ENCODE data around the gene ATOH8.

- PRO-cap = no peak
- RAMPAGE, long total RNA, 4 experiments = no peak in any of the 4 experiments
These were observed 21.4 kb downstream of the TMSB10 start for GRCh38 chr2:84926729-84927406.

GRCh38 chr2:84969391-84969993 lies 1.5 kb upstream of the KCMF1 start:
- PRO-cap = no peak
- RAMPAGE, long total RNA, 4 experiments = no peak in any of the 4 experiments

- PRO-cap = no peak
- RAMPAGE, long total RNA, 4 experiments = start-site peak on the plus strand in 1 of 4 experiments, at chr2:85045891-85046255 at its widest, 11 reads per replicate
These were observed 75.2 kb downstream of the KCMF1 start for GRCh38 chr2:85046013-85046628.

- PRO-cap = no peak
- RAMPAGE, long total RNA, 4 experiments = start-site peak on the plus strand in 1 of 4 experiments, at chr2:85053137-85053349 at its widest, 12 reads per replicate
These were observed 80.0 kb upstream of the TCF7L1 start for GRCh38 chr2:85052955-85053852.

GRCh38 chr2:85056269-85057026 lies 76.7 kb upstream of the TCF7L1 start:
- PRO-cap = no peak
- RAMPAGE, long total RNA, 4 experiments = no peak in any of the 4 experiments

GRCh38 chr2:85288001-85288823 lies 39.6 kb downstream of the TGOLN2 start:
- PRO-cap = no peak
- RAMPAGE, long total RNA, 4 experiments = no peak in any of the 4 experiments

DNA sequence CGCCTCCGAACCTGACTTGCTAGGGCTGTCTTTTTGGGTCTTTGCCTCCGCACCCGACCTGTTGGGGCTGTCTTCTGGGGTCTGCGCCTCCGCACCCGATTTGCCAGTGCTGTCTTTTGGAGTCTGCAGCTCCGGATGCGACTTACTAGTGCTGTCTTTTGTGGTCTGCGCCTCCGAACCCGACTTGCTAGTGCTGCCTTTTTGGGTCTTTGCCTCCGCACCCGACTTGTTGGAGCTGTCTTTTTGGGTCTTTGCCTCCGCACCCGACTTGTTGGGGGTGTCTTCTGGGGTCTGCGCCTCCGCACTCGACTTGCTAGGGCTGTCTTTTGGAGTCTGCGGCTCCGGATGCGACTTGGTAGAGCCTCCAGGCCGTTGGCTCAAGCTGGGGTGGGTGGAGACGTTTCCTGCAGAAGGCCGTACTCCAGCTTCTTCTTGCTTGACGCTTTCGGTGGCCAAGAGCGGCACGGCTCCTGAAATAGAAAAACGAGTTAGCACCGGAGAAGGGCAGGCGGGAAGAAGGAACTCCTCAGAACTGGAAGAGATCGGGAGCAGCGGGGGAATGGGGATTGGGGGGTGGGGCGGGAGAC lies 480 bp downstream of the TGOLN2 start:
- PRO-cap = no peak
- RAMPAGE, long total RNA, 4 experiments = no peak in any of the 4 experiments

DNA sequence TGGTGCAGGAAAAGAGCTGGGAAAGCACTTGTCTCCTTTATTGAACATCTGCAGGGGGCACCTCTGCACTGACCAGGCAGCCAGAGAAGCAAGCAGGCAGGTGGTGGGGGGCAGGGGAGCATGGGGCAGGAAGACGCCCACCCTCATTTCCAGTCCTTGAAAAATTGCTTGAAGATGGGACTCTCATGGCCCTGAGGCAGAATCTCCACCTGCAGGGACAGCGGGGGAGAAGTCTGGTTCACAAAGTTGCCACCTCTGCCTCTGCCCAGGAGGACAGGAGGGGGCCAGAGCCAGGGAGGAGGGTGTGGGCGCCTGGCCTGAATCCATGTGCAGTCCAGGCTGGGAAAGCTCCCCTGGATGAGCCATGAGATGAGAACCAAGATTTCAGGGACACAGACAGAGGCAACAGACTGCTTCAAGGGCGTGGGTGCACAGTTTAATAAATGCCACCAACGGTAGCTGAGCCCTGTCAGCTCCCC lies 15.4 kb downstream of the CAPG start:
- PRO-cap = no peak
- RAMPAGE, long total RNA, 4 experiments = no peak in any of the 4 experiments

GRCh38 chr2:85405366-85406136 lies 4.6 kb downstream of the CAPG start:
- PRO-cap = no peak
- RAMPAGE, long total RNA, 4 experiments = no peak in any of the 4 experiments

- PRO-cap = bidirectional peak, plus-strand start at chr2:85437750, minus-strand start at chr2:85437655; bidirectional peak, plus-strand start at chr2:85438367, minus-strand start at chr2:85437951
- RAMPAGE, long total RNA, 4 experiments = no peak in any of the 4 experiments
These were observed 19.3 kb downstream of the SH2D6 start for GRCh38 chr2:85437544-85438513.

- PRO-cap = no peak
- RAMPAGE, long total RNA, 4 experiments = no peak in any of the 4 experiments
These were observed 23.4 kb downstream of the SH2D6 start for GRCh38 chr2:85441920-85442385.

DNA sequence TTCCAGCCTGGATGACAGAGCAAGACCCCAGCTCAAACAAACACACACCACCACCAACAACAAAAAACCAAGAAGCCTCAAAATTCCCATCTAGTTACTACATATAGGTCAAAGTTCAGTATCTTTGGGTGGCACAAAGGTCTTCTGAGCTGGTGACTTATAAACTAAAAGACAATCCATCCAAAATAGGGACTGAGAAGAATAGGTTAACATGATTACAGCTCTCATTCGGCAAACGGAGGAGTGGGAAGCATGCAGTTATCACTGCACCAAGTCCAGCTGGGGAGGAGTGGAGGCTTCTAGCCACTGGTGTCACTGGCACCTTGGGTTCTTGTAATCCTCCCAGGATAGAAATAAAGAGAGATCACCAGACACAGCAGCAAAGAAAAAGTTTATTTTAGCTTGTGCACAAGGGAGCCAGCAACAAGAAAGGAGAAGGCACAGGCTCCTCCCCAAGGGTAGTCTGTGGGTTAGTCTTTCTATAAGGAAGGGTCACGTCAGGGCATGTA lies 57.5 kb downstream of the SH2D6 start:
- PRO-cap = no peak
- RAMPAGE, long total RNA, 4 experiments = no peak in any of the 4 experiments

- PRO-cap = no peak
- RAMPAGE, long total RNA, 4 experiments = no peak in any of the 4 experiments
These were observed 2.0 kb downstream of the MAT2A start for GRCh38 chr2:85540870-85541561.

DNA sequence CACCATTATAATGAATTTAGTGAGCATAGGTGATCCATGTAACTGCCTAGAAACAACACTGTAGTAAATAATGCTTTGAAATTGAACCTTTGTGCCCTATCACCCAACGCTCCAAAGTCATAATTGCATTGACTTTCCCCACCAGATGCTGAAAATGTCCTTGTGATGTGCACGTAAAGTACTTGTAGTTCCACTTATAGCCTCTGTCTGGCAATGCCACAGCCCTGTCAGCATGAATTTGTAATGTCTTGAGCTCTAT lies 4.9 kb downstream of the MAT2A start:
- PRO-cap = no peak
- RAMPAGE, long total RNA, 4 experiments = no peak in any of the 4 experiments

DNA sequence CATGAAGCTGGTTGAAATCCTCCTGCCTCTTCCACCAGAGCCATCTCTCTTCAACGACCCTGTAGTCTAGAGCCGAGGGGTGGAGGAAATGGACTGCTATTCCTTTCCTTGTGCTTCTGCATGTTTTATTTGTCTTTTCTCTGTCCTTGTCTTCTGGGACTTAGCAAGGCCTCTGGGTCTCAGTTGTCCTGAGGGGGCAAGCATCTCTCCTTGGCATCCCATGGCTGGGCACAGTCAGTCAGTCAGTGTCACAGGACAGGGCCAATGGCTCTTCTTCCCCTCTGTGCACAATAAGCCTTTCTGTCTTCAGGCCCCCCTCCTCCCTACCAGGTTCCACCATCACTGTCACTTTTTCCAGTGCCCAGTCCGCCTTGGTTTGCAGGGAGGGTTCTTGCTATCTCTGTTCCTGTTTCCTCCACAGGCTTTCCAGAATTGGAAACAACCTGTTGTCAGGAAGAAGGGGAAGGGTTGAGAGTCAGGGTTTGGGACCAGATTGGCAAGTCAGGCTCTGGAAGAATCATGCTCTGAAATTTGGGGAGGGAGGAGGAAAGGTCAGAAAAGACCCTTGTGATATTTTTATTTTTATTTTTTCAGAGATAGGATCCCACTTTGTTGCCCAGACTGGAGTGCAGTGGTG lies 1.7 kb upstream of the VAMP5 start:
- PRO-cap = no peak
- RAMPAGE, long total RNA, 4 experiments = no peak in any of the 4 experiments

- PRO-cap = no peak
- RAMPAGE, long total RNA, 4 experiments = no peak in any of the 4 experiments
These were observed 3.3 kb downstream of the RNF181 start for GRCh38 chr2:85598773-85599390.

DNA sequence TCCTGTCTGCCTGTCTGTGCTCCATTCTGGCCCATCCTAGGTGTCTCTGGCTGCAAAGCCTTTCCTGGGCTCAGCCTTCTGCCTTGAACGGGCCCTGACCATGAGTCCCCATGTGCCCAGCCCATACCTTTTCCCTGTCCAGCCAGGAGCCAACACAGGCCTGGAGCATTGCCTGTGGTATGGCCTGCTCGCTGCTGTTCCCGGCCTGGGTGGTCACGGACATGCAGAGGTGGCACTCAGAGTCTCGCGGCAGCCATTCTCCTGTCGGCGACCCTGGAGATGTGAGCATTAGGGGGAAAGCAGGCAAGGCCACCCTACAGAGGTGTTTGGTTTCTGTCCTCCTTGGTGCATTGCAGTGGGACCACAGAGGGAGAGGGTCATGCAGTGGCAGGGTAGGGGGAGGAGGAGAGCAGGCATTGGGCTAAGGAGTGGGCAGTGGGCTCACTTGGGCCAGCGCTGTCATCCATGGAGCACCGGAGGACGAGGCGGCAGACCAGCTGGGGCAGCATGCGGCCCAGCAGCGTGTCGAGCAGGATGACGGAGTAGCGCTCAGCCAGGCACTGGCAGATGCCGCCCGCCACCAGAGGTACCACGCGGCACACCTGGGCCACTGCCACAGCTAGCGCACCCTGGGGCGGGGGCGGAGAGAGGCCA lies 4.7 kb downstream of the SFTPB start:
- PRO-cap = no peak
- RAMPAGE, long total RNA, 4 experiments = no peak in any of the 4 experiments

DNA sequence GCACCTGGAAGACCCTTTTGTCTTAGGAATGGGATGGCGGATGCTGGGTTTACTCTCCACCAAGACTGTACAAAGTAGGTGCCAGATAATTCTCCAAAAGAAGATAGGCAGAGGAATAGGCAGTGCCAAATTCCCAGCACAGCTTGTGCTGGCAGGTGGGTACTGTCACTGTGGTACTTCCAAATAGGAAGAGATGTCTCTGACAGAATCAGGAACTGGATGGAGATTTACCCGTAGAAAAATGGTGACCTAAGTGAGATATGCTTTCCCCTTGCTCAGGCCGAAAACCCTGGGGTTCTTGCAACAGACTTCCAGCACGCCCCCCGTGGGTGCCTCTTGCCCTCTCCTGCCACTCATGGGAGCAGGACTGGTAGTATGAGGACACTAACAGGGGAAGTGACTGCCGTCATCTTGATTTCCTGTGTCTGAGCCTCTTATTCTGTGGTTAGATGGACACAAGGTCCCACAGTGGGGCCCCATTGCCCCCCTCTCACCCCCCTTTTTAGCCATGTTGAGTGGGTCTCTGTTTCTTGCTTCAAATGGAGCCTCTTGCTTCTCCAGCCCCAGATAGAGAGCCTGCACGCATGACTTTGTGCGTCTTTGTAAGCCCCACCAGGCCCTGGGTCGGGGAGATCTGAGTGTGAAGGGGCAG lies 12.4 kb downstream of the GNLY start:
- PRO-cap = no peak
- RAMPAGE, long total RNA, 4 experiments = no peak in any of the 4 experiments

- PRO-cap = no peak
- RAMPAGE, long total RNA, 4 experiments = no peak in any of the 4 experiments
These were observed 15.2 kb downstream of the GNLY start for GRCh38 chr2:85709353-85709741.

GRCh38 chr2:85753290-85754199 lies at the start of gene ATOH8:
ATOH8 (plus strand) TSS chr2:85753991.
- PRO-cap = bidirectional peak, plus-strand start at chr2:85753834, minus-strand start at chr2:85753466; unidirectional peak, plus-strand start at chr2:85753962; bidirectional peak, plus-strand start at chr2:85754117, minus-strand start at chr2:85753994
- RAMPAGE, long total RNA, 4 experiments = start-site peak on the plus strand in 2 of 4 experiments, at chr2:85753786-85753941 at its widest, 77 to 105 reads per replicate

Data from suprapubic skin (tissue), 4 donors.